Subcutaneous preadipocyte (primary cell): ENCODE measurements around a stretch of chr7.

DNA sequence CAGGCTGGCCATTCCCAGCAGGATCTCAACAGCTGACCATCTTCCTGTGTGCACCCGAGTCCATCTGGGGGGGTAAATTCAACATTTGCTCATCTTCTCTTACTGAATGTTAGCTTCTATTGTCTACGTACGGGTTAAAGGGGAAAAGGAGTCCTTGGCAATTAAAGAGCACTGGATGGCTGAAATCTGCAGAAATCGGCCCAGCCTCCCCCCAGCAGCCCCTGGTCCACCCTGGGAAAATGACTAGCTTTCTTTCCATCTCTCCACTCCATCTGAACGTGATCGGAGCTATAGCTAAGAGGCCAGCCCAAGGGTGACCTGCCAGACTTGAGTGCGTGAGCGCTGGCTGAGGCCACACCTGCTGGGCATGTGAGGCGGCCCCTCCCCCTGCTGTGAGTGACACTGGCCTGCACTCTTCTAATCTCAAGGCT is 12.1 kb upstream of the MNX1 start:
- CAGE, long polyA plus RNA: no peak

DNA sequence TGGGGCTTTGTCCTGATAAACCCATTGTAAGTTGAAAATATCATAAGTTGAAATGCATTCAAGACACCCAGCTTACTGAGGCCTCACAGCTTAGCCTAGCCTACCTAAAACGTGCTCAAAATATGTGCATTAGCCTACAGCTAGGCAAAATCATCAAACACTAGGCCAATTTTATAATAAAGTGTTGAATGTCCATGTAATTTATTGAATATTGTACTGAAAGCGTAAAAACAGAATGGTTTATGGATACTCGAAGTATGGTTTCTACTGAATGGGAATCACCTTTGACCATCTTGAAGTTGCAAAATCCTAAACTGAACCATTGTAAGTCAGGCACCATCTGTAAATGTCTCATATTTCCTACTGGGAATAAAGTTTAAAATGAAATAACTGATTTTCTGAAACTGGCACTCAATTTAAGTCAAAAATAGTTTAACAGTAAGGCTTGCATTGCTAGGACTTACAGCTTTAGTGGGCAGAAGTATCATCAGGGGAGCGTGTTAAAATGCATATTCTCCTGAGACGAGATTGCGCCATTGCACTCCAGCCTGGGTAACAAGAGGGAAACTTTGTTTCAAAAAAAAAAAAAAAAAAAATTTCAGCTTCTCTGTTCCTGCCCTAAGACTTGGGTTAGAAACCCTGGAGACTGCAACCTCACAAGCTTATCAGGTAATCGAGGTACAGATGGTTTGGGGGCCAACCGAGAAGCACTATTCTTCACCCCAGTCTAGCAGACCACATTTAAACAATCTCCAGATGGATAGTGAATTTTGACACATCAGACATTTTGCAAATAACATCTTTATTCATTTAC is 65.3 kb downstream of the UBE3C start:
- CAGE, long polyA plus RNA: no peak

- CAGE, long polyA plus RNA: no peak
These were observed 66.8 kb upstream of the DNAJB6 start for GRCh38 chr7:157269767-157270584.

DNA sequence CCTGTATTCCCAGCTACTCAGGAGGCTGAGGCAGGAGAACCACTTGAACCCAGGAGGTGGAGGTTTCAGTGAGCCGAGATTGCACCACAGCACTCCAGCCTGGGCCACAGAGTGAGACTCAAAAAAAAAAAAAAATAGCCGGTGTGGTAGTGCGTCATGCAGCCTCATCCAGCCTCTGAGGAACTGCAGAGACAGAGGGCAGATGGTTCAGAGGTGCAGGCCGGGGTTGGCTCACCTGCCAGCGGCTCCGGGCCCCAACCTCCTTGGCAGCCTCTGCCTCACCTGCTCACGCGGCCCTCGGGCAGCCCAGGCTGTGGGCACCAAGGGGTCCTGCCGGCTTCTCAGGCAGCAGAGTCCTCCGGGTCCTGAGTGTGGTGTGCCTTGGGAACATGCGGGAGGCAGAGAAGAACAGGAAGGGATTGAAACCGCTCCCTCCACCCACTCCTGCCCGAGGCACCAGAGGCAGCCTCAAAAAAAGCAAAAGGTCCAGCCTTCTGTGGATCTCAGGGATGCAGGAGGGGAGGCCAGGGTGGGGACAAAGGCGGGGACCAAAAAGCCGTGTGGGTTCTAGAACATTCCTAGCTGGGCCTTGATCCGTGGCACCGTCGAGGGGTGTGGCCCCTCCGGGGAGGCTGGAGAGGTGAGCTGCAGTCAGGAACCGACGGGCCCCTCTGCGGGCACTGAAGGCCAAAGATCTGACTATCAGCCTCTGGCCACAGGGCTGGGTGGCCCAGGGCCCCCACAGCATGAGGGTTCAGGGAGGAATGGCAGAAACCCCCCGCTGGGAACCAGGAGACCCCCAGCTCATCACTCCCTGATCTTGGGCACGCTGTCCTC is 55.4 kb upstream of the DNAJB6 start:
- CAGE, long polyA plus RNA: no peak

DNA sequence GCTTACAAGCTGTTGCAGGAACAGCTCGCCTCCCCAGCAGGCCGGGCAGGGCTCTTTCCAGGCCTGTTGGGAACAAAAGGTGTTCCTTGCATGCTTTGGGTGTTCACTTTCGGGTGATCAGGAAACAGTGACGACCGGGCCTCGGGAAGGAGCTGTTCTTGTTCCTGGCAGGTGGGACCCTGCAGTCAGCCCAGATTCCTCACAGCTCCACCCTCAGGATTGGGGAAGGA is 50.7 kb upstream of the DNAJB6 start:
- CAGE, long polyA plus RNA: no peak

- CAGE, long polyA plus RNA: no peak
These were observed 21.2 kb downstream of the DNAJB6 start for GRCh38 chr7:157357911-157358556.

DNA sequence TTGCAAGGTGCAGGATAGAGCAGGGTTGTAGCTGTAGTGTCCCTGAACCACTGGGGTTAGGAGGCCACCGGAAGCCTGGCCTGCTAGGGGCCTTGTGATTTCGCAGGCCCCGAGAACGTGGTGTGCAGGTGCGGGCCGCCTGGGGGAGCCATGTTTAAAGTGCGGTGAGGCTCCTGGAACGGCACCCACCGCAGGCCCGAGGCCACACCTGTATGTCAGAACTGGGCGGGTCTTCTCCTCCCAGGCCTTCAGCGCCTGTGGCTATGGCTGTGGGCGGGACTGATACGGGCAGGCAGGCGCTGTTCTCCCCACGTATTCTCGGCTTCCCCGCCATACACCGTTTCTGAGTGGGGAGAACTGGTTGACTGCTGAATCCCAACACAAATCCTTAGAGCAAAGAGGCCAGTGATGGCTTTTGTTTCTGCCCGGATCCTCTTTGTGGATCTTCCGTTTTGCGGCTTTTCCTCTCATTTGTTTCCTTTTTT is 74.8 kb downstream of the DNAJB6 start:
- CAGE, long polyA plus RNA: no peak

DNA sequence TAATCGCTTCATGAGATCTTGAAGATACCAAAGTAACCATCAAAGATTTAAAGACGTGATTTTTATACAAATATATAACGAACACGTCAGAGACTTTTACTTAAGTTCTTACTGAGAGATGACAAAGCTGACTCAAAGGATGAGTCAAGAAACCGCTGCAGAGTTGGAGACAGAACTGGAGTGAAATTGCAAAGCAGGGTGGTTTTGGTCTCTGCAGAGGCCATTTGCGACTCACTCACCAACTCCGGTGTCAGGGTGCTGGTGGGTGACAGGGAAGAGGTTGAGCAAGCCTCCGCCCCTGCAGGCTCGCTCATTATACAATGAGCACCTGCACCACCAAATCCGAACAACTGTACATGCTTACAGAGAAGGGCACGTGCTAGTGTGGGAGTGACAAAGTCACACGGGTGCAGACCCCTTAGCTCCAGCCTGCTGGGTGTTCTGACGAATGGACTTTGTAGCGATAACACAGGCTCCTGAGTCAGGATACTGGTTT is 75.3 kb downstream of the DNAJB6 start:
- CAGE, long polyA plus RNA: no peak

DNA sequence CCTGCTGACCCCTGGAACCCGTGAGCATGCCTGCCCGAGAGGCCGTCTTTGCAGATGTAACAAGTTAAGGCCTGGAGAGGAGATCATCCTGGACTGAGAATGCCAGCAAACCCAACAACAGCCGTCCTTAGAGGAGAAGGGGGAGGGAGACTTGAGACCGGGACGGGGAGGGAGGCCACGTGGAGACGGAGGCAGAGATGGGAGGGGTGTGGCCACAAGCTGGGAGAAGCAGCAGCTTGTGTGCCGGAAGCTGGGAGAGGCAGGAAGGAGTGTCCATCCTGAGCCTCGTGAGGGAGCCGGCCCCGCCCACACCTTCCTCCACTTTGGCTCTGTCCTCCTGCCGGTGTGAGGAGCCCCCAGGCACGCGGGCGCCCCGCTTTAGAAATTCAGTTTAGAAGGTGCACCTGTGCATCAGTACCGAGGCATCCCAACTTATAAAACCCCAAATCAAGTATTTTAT is 95.7 kb downstream of the DNAJB6 start:
- CAGE, long polyA plus RNA: no peak

- CAGE, long polyA plus RNA: no peak
These were observed 354.0 kb downstream of the DNAJB6 start for GRCh38 chr7:157690480-157691449.

DNA sequence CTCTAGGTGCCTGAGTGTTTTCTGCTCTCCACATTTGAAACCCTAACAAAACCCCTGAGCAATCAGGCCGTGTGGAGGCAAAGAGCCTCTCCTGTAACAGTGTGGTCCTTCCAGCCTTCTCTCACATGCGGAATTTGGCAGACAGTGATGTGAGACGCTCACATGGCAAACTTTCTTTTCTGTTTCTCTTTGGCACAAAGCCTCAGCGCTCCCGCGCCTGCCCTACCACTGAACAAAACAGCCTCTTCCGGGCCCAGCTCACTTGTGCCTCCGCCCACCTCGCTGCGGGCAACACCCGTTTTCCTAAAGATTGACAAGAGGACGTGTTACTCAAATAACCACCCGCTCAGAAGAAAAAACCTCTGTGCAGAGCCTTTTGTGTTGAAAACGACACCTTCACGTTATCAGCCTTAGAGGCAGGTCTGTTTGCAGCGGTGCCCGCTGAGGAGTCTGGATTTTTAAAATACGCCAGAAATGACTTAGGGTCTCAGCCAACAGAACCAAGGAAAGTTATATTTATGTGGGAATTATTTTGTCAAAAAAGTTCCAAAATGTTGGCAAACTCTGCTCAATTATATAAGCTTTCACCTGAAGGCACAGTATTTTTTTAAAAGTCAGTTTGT is 515.0 kb downstream of the DNAJB6 start:
- CAGE, long polyA plus RNA: no peak

- CAGE, long polyA plus RNA: no peak
These were observed 568.9 kb downstream of the DNAJB6 start for GRCh38 chr7:157905840-157906017.

- CAGE, long polyA plus RNA: no peak
These were observed 361.1 kb downstream of the PTPRN2 start for GRCh38 chr7:158226508-158226845.

GRCh38 chr7:158237672-158238363 is 349.8 kb downstream of the PTPRN2 start:
- CAGE, long polyA plus RNA: no peak

DNA sequence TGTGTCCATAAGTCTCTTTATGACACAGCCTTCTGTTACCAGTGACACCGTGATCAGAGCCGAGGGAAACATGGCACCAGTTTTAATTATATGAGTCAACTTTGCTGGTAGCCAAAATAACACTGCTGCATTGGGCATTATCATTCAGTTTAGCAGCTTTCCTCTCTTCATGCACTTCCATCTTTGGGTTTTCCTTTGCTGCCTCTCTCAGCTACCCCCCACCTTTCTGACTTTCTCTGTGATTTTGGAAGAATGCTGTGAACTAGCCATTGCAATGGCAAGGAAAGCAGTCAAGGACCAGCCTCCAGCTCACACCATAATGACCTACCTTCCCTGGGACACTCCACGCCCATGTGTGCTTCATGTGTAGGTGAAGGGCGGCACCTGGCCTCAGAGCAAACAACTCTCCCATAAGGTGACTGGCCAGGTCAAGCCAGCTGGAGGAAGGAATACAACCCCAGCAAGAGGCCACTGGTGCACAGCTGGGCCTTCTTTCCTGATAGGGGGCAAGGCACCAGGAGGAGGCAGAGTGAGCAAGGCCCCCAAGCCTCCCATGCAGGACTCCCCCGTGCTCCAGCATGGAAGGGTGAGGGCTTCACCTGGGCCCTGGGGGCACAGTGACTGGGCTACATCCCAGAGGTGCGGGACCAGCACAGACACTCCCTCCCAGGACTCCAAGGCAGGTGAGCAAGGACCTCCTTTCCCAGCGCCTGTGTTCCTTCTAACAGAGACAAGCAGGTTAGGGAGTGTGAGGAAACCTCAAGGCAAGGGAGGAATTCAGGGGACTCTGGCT is 2.0 kb downstream of the PTPRN2 start:
- CAGE, long polyA plus RNA: no peak

DNA sequence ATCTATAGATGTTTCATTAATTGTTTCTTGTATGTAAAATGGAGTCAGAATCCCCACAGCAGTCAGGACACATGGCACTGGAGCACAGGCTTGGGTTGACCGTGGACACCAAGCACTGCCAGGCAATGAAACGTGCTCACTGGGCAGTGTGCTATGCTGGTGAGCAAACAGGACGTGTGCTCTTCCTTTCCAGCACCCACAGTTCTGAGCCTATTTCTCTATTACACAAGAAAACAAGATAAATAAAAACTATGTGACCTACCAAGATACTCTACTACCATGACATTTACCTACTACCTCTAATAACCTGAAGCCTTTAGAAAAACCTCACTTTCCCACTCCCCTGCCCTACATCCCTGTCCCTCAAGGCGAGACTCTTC is 44.2 kb upstream of the PTPRN2 start:
- CAGE, long polyA plus RNA: no peak

DNA sequence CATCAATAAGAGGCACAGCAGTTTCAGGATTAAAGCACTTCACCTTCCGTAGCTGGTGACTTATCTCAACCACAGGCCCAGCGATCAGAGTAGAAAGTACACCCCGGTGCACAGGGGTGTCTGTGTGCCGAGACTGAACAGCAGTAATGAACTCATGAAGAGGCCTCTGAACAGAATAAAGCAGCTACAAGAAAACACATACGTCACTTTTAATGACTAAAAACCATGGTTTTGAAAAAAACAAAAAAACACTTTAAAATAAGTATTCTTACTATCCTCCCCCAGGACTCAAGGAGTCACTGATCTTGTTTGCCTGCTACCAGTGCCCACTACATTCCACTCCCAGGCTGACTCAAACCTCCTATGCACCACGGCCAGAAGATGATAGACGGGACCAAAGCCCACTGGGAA is 53.8 kb downstream of the NCAPG2 start:
- CAGE, long polyA plus RNA: no peak

DNA sequence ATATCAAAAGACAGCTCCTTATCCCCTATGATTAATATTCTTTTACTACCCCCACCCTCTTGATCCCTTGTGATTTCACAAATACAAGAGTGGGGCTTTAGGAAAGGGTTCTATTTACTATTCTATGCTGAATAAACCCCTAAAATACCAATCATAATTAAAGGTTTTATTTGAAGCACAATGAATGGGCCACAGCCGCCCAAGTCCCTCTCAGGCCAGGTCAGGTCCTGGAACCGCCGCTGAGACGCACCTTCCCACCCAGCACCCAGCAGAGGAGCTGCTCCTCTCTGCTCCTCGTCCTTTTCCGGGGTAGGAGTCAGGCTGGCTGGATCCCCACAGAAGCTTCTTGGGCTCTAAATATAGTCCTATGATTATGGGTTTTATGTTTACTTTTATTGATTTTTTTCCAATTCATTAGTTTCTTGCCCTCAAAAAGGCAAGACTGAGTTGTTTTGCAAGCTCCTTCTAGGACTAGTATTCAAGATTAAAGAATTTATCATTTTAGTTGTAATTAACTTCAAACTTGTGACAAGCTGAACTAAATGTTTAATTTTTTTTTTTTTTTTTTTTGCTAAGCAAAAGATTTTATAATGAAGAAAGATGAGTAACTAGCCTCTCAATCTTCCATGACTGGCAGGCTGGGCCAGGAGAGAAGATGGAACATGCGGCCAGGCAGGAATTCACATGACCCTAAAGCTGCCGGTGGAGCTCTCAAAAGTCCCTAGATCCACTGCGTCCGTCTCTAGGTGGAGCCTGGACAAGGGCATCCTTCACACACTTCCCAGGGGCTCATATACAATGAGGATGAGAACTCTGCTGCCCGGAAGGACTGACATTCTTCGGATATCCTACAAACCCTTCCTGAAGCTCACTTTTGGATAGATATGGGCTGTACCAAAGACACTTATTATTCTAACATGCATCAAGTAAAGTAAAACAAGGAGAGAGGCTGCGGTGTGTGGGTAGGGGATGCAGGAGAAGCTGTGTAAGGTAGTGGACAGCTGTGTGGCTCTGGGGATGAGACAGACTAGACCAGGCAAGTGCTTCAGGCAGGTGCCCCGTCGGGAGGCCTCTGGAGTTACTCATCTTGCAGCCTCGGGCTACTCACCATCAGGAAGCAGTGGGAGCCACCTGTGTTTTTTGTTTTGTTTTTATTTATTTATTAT is 48.8 kb upstream of the NCAPG2 start:
- CAGE, long polyA plus RNA: no peak

DNA sequence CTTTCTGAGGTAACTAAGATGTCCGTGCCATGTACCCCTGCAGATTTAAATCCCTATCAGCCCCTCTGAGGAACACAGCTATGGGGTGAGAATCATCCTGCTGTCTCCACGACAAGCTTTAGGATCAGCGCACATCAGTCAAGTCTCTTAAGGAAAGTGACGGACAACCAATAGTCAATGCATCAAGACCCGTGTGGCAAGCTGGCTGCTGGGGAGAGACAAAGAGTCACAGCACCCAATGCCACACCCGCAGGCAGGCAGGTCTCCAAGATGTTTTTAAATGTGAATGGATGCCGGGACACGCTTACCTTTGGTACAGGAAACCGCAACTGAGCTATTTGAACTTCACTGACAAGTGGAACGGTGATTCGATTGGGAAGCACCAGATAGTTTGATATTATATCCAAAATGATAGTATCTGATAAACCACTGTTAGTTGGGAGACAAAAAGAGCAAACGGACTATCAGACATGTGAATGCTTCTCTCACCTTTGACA is 61.9 kb downstream of the ESYT2 start:
- CAGE, long polyA plus RNA: no peak

GRCh38 chr7:158820852-158822220 is 8.0 kb downstream of the ESYT2 start:
- CAGE, long polyA plus RNA: no peak